Keratinocyte (primary cell): ENCODE measurements around a stretch of chr20.

GRCh38 chr20:50081528-50082523 is 31.1 kb downstream of the UBE2V1 start:
CAGE:
- cytosol, long polyA minus RNA = no peak
- cytosol, long polyA plus RNA = no peak
- long polyA plus RNA = no peak
- nucleus, long polyA minus RNA = no peak
- nucleus, long polyA plus RNA = no peak

DNA sequence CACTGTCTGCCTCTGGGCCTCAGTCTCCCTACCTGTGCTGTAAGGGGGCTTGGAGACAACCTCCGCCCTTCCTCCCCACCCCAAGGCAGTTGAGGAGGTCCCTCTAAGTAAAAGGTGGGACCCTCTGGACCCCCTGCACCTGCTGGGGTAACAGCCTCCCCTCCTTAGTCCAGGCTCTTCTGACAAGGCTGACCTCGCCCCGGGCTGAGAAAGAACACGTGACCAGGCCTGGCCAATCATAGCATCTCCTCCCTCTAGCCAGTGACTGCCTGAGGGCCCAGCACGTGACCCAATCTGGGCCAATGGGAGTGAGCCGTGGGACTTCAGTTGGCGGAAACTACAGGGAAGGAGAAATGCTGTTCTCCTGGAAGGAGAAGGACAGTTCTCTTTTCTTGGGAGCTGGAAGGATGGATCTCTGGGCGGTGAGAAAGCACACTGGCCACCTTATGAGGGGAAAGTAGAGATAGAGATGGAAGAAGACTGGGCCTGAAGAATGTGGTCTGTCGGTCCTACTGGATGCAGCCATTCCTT is 17.0 kb upstream of the UBE2V1 start:
CAGE:
- cytosol, long polyA minus RNA = no peak
- cytosol, long polyA plus RNA = no peak
- long polyA plus RNA = no peak
- nucleus, long polyA minus RNA = no peak
- nucleus, long polyA plus RNA = no peak

GRCh38 chr20:50149397-50149799 is 4.1 kb downstream of the PEDS1 start:
CAGE:
- cytosol, long polyA minus RNA = no peak
- cytosol, long polyA plus RNA = no peak
- long polyA plus RNA = no peak
- nucleus, long polyA minus RNA = no peak
- nucleus, long polyA plus RNA = no peak

CAGE:
- cytosol, long polyA minus RNA = no peak
- cytosol, long polyA plus RNA = no peak
- long polyA plus RNA = no peak
- nucleus, long polyA minus RNA = no peak
- nucleus, long polyA plus RNA = no peak
Observed at GRCh38 chr20:50195037-50196039, 4.7 kb downstream of the CEBPB start.

DNA sequence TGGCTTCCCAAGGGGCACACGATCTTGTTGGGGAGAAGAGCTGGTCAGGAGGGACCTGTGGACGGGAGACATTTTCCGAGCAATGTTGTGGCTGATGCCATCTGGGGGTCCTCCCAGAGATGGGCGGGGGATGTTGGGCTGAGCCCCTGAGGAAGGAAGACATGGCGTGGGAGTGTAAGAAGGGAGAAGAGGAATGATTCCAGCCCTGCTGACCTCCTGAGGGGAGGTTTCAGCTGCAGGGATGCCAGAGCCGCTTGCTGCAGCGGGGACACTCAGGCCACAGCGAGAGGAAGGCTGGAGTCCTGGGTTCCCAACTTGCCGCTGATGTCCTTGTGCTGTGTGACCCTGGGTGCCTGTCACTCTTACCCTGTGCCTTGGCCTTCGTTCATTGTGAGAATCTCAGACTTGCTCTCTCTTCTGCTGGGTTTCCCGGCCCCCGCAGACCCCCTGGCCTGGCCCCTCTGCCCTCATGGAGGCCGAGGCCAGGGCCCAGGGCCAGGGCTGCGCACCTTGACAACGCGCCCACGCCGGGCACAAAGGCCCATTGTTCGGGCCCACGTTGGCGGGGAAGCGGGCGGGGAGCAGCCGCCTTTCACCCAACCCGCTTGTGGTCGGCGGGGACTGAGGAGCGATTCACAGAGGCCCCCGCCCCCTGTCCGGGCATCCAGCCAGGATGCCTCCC is 52.2 kb downstream of the CEBPB start:
CAGE:
- cytosol, long polyA minus RNA = no peak
- cytosol, long polyA plus RNA = no peak
- long polyA plus RNA = no peak
- nucleus, long polyA minus RNA = no peak
- nucleus, long polyA plus RNA = no peak

DNA sequence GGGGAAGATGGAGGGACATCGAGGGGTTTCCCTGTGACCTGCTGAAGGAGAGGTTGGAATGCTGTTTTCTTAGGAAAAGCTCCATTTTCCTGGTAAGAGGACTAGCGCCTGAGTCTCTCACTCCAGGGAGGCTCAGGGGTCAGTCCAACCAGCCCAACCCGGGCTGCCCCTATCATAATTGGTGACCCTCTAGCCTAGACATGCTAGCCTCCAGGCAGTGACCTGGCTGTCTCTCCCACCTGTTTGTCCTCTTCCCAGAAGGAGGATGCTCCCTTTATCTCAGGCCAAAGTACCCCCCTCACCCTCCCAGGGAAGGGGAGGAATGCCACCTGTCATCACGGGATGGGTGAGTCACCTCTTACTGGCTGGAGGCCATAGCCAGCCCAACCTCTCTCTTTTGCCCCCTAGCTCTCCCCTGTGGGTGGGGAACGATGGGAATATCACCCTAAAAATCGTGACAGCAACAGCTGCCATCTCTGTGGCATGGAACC is 137.6 kb upstream of the PTPN1 start:
CAGE:
- cytosol, long polyA minus RNA = no peak
- cytosol, long polyA plus RNA = no peak
- long polyA plus RNA = no peak
- nucleus, long polyA minus RNA = no peak
- nucleus, long polyA plus RNA = no peak

GRCh38 chr20:50376660-50377332 is 133.4 kb upstream of the PTPN1 start:
CAGE:
- cytosol, long polyA minus RNA = no peak
- cytosol, long polyA plus RNA = no peak
- long polyA plus RNA = no peak
- nucleus, long polyA minus RNA = no peak
- nucleus, long polyA plus RNA = no peak

DNA sequence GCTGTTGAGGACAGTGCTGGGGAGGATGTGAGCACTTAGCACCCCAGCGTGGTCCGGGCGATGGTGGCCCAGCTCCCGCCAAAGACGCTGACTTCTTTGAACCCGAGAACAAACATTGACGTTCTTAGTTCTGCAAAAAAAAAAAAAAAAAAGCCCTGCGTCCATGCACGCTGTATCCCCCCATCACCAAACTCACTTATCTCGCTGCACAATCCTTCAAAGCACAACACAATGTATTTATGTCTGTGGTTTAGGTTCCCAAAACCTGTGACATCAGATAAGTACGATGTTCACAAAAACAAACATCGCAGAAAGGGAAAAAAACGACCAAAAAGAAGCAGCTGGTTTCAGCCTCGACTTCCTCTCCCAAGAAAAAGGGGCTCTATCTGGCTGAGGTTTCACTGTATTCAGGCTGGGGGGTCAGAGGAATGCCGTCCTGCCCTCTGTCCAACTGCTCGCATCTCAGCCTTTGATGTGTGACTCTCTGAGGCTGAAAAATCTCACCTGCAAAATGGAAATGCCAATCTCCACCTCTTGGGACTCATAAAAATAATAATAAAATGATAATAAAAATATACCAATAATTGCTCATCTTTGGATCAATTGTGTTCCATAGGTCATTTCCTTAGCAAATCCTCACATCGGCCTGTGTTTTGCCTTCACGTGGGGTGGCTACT is 123.6 kb upstream of the PTPN1 start:
CAGE:
- cytosol, long polyA minus RNA = no peak
- cytosol, long polyA plus RNA = no peak
- long polyA plus RNA = no peak
- nucleus, long polyA minus RNA = no peak
- nucleus, long polyA plus RNA = no peak

CAGE:
- cytosol, long polyA minus RNA = no peak
- cytosol, long polyA plus RNA = no peak
- long polyA plus RNA = no peak
- nucleus, long polyA minus RNA = no peak
- nucleus, long polyA plus RNA = no peak
Observed at GRCh38 chr20:50426726-50427636, 83.2 kb upstream of the PTPN1 start.

DNA sequence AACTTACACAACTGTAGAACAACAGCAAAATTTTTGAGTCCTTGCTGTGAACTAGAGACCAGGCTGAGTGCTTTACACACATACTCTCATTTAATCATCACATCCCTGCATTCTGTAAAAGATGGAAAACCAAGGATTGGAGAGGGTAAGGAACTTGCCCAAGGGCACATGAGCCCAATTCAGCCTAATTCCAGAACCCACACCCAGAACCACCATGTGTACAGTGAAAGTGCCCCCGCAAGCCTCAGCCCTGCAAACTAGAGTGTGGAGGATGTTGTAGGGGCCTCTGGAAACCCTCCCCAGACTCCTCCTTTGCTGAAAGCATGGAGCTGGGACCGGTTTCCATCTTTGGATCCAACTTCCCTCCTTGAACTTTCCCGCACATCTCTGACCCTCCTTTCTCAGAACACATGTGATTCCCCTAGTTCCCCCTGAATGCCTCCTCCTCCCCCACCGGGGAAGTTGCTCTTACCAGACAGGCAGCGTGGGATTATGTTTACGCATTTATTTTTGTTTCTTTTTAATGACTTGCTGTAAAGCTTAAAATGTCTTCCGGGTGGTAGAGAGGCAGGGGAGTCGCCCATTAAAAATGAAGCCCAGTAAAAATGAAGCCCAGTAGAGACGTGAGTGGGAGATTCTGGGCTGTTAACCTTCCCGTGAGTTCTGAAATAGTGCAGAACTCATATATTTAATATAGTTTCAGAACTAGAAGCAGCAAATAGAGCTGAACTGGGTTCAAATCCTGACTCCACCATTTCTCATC is 8.2 kb upstream of the PTPN1 start:
CAGE:
- cytosol, long polyA minus RNA = no peak
- cytosol, long polyA plus RNA = no peak
- long polyA plus RNA = no peak
- nucleus, long polyA minus RNA = no peak
- nucleus, long polyA plus RNA = no peak

DNA sequence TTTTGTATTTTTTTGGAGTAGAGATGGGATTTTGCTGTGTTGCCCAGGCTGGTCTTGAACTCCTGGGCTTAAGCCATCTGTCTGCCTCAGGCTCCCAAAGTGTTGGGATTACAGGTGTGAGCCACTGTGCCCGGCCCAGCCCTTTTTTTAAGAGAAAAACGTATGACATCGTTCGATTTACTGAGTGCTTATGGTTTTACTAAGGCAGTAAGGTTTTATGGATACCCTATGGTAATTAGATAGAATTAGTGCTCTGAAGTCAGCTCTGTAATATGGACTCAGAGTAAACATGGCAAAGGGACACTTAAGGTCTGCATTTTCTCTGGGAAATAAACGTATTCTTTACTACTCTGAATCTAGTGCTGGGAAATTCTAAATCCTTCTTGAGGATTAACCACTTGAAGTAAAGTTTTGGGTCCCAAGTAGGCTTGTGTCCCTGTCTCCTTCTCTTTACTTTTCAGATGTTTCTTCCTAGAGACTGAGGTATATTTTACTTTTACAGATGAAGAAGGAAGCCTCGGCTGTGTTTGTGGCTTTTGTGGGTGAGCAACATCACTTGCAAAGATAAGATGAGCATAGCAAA is 7.3 kb downstream of the PTPN1 start:
CAGE:
- cytosol, long polyA minus RNA = no peak
- cytosol, long polyA plus RNA = no peak
- long polyA plus RNA = no peak
- nucleus, long polyA minus RNA = no peak
- nucleus, long polyA plus RNA = no peak

DNA sequence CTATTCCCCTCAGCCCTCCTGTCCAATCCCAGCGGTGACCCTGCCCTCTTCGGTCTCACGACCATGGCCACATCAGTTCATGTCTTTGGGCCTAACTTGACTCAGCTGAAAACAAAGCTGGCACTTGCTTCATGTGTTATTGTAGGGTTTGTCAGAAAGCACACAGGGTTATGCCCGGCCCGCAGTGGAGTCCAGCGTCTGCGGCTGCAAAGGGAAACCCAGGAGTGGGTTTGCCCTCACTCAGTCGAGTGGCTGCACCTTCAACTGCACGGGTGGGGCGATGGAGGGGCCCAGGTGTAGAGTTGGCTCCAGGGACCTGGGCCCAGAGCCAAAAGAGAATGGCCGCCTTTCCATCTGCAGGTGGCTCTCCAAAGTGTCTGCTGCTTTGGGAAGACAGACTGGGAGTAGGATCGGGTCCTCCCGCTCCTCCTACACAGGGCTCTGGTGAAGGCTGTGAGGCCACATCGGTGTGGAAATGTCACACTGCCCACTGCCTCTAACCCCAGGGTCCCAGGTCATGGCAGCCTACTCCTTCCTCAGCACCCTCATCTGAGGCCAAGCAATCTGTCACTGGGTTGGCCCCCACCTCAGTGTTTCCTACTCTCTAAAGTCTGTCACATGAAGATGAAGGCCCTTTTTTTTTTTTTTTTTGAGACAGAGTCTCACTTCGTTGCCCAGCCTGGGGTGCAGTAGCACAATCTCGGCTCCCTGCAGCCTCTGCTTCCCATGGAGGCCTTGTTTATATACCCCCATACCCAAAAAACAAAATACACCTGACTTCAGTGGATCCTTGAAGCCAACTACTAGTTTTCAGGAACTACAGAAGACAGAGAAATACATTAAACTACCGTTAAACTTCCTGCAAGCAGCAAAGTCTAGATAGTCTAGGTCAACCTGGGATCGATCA is 80.3 kb downstream of the PTPN1 start:
CAGE:
- cytosol, long polyA minus RNA = no peak
- cytosol, long polyA plus RNA = no peak
- long polyA plus RNA = no peak
- nucleus, long polyA minus RNA = no peak
- nucleus, long polyA plus RNA = no peak

DNA sequence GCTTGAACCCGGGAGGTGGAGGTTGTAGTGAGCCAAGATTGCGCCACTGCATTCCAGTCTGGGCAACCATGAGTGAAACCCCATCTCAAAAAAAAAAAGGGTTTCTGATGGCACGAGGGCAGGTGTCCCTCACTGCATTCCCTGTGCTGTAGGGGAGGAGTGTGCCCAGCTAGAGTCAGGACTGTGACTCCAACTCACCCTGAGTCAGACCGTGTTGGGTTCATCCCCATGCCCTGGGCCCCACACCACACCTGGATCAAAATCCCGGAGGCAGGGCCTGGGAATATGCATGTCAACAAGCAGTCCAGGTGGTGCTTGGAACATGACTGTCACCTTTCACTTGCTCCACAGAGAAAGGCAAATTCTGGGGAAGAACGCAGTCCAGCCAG is 83.3 kb downstream of the PTPN1 start:
CAGE:
- cytosol, long polyA minus RNA = no peak
- cytosol, long polyA plus RNA = no peak
- long polyA plus RNA = no peak
- nucleus, long polyA minus RNA = no peak
- nucleus, long polyA plus RNA = no peak

CAGE:
- cytosol, long polyA minus RNA = no peak
- cytosol, long polyA plus RNA = no peak
- long polyA plus RNA = no peak
- nucleus, long polyA minus RNA = no peak
- nucleus, long polyA plus RNA = no peak
Observed at GRCh38 chr20:50594369-50595069, 84.3 kb downstream of the PTPN1 start.

DNA sequence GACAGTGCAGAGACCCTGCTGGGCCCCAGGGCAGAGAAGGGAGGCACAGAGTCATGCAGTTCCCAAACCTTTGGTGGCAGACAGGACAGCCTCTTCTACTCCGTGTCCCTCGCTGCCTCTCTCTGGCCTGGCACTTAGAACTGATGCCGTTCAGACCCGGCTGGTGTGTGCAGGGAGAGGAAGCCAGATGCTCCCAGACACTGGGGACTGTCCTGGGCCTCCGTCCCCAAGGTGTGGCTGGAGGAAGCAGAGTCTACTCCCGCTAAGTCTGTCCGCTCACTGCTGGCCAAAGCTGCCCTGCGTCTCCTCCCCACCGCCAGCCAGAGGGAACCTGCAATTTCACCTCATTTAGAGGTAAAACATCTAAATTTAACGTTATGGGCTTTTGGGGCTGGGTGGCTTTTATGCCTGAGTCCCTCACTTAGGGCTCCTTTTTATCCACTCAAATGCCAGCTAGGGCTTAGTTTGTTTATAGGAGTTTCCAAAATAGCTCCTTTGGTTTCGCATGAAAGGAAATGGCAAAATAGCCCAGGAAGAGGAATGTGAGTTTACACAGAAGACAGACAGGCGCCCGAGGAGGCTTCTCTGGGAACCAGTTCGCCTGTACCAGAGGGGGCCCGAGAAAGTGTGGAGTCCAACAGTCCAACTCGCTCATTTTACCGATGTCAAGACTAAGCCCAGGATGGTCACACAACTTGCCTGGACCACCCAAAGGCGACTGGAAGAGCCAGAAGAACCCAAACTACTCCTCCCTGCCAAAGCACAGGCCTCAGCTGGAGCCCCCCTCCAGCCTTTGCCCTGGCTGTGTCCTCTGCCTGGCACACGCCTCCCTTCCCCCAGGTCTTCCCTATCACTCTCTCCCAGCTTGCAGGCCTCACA is 54.6 kb downstream of the RIPOR3 start:
CAGE:
- cytosol, long polyA minus RNA = no peak
- cytosol, long polyA plus RNA = no peak
- long polyA plus RNA = no peak
- nucleus, long polyA minus RNA = no peak
- nucleus, long polyA plus RNA = no peak

DNA sequence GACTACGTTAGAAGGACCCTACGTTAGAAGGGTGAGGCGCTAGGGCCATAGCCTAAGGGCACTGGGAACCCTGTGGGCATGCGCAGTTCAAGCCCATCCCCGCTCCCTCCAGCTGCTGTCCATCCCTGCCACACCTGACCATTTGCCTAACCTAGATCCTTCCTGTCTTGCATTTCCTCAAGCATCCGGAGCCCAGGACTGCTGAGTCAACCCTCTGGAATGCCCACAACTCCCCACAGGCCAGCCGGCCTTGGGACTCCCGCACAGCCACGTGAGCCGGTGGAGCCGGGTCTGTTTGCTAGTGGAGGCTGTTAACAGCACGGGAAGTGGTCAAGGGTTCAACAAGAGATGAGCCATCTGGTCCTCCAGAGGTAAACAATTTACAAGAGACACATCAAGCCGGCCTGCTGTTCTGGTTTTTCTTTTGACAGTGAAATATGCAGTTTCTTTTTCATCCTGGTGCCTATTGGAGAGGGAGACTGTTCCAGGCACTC is 45.8 kb downstream of the RIPOR3 start:
CAGE:
- cytosol, long polyA minus RNA = no peak
- cytosol, long polyA plus RNA = no peak
- long polyA plus RNA = no peak
- nucleus, long polyA minus RNA = no peak
- nucleus, long polyA plus RNA = no peak

DNA sequence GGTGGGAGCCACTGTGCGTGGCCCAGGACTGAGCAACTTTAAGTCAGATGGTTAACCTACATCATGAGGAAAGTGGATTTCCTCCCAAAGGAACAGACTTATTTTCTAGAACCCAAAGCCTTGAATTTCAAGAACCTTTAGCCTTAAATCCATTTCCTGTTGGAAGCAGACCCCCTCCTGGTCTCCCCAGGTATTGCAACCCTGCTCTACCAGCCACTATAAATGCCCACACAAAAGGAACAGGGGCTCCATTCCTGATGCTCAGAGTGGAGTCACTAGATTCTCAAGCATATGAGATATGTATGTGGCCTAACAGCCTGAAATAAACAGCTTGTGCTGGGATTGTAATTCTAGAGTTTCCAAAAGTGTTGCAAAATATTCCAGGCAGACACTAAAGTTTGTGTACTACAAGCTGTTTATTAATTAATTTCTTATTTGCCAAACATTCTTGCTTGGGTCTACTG is 44.9 kb downstream of the RIPOR3 start:
CAGE:
- cytosol, long polyA minus RNA = no peak
- cytosol, long polyA plus RNA = no peak
- long polyA plus RNA = no peak
- nucleus, long polyA minus RNA = no peak
- nucleus, long polyA plus RNA = no peak

DNA sequence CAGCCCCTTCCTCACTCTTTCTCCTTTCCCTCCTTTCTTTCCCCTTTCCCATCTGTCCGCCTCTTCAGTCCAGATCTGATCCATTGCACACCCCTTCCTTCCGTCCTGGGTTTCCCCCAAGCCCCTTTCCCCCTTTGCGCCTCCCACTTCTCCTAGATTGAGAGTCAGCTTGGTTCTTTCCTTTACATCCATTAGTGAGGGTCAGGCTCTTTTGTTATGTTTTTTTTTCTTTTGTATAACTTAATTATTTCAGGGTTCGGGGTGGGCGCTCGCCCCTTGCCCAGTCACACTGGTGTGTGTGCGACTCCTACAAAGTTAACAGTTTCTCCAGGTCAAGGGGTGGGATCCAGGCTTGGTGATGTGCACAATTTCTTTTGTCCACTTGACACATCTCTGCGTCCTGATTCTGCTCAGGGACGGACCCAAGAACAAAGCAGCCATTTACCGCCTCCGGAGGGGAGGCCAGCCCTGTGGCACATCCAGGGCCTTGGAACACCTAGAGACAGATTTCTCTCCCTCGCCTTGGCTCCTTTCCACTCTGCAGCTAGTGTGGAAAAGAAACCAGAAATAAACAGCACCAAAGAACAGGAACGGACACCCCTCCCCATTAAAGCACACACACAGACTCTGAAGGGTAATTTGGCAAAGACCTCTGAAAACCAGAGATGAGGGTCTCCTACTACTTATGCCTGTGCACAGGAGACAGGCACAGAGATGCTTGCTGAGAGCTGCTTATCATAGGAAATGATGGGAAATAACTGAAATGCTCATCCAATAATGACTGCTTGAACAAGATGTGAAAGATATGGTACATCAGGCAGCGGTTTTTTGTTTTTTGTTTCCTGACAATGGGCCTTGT is 784 bp upstream of the RIPOR3 start:
CAGE:
- cytosol, long polyA minus RNA = no peak
- cytosol, long polyA plus RNA = no peak
- long polyA plus RNA = no peak
- nucleus, long polyA minus RNA = no peak
- nucleus, long polyA plus RNA = no peak

DNA sequence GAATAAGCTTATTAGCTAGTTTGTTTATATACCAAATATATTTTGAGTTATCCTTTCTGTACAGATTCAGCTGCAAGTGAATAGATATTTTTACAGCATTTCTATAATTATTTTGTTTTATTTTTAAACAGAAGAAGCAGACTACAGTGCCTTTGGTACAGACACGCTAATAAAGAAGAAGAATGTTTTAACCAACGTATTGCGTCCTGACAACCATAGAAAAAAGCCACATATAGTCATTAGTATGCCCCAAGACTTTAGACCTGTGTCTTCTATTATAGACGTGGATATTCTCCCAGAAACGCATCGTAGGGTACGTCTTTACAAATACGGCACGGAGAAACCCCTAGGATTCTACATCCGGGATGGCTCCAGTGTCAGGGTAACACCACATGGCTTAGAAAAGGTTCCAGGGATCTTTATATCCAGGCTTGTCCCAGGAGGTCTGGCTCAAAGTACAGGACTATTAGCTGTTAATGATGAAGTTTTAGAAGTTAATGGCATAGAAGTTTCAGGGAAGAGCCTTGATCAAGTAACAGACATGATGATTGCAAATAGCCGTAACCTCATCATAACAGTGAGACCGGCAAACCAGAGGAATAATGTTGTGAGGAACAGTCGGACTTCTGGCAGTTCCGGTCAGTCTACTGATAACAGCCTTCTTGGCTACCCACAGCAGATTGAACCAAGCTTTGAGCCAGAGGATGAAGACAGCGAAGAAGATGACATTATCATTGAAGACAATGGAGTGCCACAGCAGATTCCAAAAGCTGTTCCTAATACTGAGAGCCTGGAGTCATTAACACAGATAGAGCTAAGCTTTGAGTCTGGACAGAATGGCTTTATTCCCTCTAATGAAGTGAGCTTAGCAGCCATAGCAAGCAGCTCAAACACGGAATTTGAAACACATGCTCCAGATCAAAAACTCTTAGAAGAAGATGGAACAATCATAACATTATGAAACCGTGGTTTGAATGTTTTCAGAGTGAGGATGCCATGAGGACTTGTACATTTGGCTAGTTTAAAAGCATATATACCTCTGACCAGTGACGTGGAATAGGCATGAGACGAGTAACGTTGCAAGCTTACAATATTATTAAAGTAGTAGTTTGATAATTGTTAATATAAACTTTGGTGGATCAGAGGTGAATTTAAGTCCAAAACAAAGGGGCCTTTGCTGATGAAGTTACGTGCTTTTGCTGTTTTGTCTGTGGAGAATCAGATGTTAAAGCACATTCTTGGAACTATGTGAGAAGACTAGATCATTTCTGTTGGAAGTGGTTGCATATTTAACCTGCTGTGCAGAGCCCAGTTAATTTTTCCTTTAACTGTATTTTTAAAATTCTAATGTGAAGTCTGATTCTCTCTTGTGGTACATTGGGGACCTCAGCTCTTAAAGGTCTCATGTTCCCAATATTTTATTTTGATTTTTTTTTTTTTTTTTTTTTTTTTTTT is 18.7 kb downstream of the PARD6B start:
CAGE:
- cytosol, long polyA minus RNA = start-site peak on the plus strand centred at position 741 of the sequence, 51 bp wide, 5 reads; start-site peak on the plus strand centred at position 1,175 of the sequence, 107 bp wide, 8 reads; start-site peak on the plus strand centred at position 1,390 of the sequence, 15 bp wide, 8 reads
- cytosol, long polyA plus RNA = no peak
- long polyA plus RNA = no peak
- nucleus, long polyA minus RNA = no peak
- nucleus, long polyA plus RNA = no peak

CAGE:
- cytosol, long polyA minus RNA = start-site peak on the plus strand at chr20:50893060-50893072, 5 reads
- cytosol, long polyA plus RNA = no peak
- long polyA plus RNA = no peak
- nucleus, long polyA minus RNA = start-site peak on the plus strand at chr20:50892539-50892606, 5 reads; start-site peak on the plus strand at chr20:50893342-50893347, 7 reads
- nucleus, long polyA plus RNA = no peak
Observed at GRCh38 chr20:50892098-50893456, 38.7 kb downstream of the ADNP start.